ENCODE measurements around a stretch of chr2.

- PRO-cap, 10 experiments: no peak in any of the 10 experiments
These were observed 483 bp upstream of the COL6A3 start for GRCh38 chr2:237414447-237414846.

DNA sequence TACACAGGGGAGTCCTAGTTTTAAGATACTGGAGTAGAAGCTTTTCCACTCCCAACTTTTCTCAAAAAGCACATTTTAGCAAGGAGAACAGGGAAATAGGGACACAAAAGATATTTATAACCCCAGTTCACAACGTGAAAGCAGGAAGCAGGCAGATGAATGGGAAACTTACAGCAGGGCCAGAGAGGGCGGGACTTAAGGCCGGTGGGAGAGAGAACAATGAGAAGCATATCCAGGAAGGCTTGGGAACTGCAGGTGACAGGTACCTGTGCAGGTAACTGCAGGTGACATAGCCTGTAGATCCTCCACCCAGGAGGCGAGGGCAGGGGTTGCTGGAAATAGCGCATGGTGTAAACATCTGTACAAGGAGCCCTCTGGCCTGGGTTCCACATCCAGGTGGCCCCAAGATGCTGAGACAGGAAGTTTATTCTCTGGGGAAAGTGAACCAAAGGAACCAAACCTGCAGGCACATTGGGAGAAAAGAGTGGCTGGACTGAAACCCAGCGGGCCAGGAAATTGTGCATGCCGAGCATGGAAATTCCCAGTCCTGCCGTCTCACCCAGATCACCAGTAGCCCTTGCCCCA is 24.2 kb upstream of the COL6A3 start:
- PRO-cap, 10 experiments: peak in 2 of 10 experiments; most common plus-strand start position 235 of the sequence (in 2); most common minus-strand start position 161 of the sequence (in 2)

GRCh38 chr2:237471484-237471927 is 15.5 kb upstream of the MLPH start:
- PRO-cap, 10 experiments: peak in 1 of 10 experiments; most common plus-strand start chr2:237471785 (in 1)

DNA sequence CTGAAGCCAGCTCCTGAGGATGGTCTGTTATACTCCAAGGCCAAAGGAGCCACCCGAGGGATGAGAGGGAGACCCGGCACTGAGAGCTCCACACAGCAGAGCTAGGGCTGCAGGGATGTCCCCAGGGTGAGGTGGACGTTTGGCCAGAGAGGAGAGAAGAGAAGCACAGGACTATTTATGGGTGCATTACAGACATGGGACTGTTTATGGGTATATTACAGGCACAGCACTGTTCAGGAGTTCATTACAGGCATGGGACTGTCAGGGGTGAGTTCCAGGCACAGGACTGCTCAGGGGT is 15.2 kb upstream of the MLPH start:
- PRO-cap, 10 experiments: no peak in any of the 10 experiments

GRCh38 chr2:237474614-237475197 is 12.3 kb upstream of the MLPH start:
- PRO-cap, 10 experiments: peak in 4 of 10 experiments; most common plus-strand start chr2:237475015 (in 3); most common minus-strand start chr2:237475074 (in 1)

DNA sequence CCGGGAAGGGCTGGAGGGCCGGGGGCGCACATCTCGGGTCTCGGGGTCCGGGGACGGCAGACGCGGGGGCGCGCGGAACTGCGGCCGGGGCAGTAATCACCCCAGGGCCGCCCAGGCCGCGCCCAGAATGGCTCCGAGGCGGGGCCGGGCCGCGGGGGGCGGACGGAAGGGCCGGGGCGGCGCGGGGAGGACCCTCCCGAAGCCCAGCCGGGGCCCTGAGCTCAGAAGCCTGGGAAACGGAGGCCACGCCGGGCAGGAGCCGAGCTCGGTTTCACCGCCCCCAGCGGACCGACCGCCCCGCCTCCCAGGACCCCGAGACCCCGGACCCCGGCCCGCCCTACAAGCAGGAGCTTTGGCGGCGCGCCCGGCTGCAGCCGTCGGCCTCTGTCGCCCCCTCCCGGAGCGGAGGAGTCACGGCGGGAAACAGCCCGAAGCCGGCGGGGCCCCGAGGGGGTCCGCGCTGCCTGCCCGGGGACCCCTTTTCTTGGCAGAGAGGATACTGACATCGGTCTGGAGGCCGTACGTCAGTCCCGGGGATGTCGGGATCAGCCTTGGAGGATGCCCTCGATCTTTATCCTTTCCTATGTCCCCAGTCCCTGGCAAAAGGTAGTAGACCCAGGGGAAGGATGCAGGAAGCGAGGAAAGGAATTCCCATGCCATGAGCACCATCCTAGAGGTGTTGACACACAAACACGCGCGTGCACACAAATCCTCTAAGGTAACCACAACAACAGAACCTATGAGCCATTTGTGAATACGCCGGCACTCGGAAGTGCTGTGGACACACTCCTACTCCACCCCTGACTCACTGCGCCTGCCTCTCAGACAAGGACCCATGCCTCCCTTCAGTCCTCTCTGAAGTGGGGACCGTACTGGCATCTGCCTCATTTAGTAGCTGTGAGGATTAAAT is 11.6 kb upstream of the MLPH start:
- PRO-cap, 10 experiments: peak in 9 of 10 experiments; most common plus-strand start position 224 of the sequence (in 5); most common minus-strand start position 129 of the sequence (in 7)

DNA sequence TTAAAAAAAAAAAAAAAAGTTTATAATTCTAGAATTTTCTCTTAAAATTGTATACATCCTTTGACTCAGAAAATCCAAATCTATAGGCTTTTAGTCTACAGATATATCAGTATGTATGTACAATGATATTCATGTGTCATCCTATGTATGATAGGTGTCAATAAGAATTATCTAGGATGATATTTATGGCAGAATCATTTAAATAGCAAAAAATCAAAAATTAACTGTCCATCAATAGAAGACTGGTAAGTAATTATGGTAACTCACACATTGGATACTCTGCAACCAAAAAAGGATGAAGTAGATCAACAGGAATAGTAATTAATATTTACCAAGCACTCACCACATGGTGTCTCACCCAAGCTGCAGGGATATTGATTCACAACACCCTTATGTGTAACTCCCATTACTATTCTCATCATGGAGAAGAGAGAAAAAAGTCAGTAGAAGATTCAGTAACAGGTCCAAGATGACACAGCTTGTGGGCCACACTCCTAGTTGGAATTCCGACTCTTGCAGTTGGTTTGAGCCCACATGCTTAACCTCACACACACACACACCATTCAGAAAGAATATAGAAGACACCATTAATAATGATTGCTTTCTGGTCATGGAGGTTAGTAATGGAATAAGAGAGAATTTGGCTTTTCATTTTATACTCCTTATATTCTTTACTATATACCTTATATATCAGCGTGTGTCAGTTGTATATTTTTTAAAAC is 1.8 kb upstream of the MLPH start:
- PRO-cap, 10 experiments: peak in 7 of 10 experiments; most common plus-strand start position 446 of the sequence (in 4); most common minus-strand start position 293 of the sequence (in 4)

- PRO-cap, 10 experiments: peak in 6 of 10 experiments; most common plus-strand start chr2:237489720 (in 4); most common minus-strand start chr2:237489569 (in 3)
These were observed 2.5 kb downstream of the MLPH start for GRCh38 chr2:237489311-237490155.

GRCh38 chr2:237539769-237540217 is 26.6 kb upstream of the PRLH start:
- PRO-cap, 10 experiments: peak in 1 of 10 experiments; most common plus-strand start chr2:237539970 (in 1)

- PRO-cap, 10 experiments: peak in 3 of 10 experiments; most common plus-strand start chr2:237542508 (in 2)
These were observed 24.1 kb upstream of the PRLH start for GRCh38 chr2:237542279-237542601.

DNA sequence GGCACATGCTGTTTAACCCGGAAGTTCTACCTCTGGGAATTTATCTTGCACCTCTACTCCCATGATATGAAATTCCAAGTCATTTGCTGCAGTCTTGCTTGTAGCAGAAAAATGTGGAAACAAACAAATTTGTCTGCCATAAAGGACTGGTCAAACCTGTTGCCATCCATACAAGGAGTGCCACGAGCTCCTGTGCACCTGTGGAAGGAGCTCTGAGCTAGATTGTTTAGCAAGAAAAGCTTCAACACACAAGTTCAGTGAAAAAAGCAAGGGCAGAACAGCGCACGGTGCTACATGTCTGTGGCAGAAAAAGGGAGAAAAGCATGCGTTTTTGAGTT is 33.1 kb downstream of the LRRFIP1 start:
- PRO-cap, 10 experiments: peak in 3 of 10 experiments; most common plus-strand start position 252 of the sequence (in 3)

GRCh38 chr2:237664126-237664644 is 36.8 kb downstream of the LRRFIP1 start:
- PRO-cap, 10 experiments: no peak in any of the 10 experiments

- PRO-cap, 10 experiments: peak in 1 of 10 experiments; most common plus-strand start chr2:237670967 (in 1); most common minus-strand start chr2:237670780 (in 1)
These were observed 43.2 kb downstream of the LRRFIP1 start for GRCh38 chr2:237670431-237671208.

GRCh38 chr2:237691989-237692658 is 64.7 kb downstream of the LRRFIP1 start:
- PRO-cap, 10 experiments: peak in 10 of 10 experiments; most common plus-strand start chr2:237692224 (in 7); most common minus-strand start chr2:237692499 (in 3)

GRCh38 chr2:237736069-237737223 is 62.1 kb upstream of the RBM44 start:
- PRO-cap, 10 experiments: no peak in any of the 10 experiments

DNA sequence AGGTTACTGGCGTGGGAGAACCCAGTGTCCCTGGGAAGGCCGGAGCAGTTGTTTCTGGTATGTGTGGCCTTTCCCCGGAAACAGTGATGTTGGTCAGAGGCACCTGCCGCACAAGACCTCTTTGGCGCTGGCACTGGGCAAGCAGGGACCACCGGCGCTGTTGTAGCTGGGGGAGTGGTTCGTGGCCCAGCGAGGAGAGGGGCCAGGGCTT is 1.1 kb downstream of the RAMP1 start:
- PRO-cap, 10 experiments: peak in 1 of 10 experiments; most common minus-strand start position 88 of the sequence (in 1)

GRCh38 chr2:237922422-237923312 is 44.1 kb upstream of the UBE2F start:
- PRO-cap, 10 experiments: no peak in any of the 10 experiments

DNA sequence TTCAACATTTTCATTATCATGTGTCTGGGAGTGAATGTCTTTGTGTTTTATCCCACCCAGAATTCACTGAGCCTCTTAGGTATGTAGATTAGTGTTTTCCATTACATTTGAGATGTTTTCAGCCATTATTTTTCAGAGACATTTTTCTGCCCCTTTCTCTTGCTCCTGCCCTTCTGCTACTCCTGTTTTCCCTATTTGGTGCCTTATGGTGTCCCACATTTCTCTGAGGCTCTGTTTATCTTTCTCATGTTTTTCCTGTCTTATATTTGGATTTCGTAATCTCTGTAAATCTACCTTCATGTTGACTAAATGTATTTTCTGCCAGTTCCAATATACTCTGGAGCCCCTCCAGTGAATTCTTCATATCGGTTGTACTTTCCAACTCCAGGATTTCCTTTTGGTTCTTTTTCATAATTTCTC is 18.9 kb downstream of the SCLY start:
- PRO-cap, 10 experiments: no peak in any of the 10 experiments

- PRO-cap, 10 experiments: peak in 1 of 10 experiments; most common minus-strand start chr2:238159271 (in 1)
These were observed 384 bp downstream of the ERFE start for GRCh38 chr2:238159093-238159615.

DNA sequence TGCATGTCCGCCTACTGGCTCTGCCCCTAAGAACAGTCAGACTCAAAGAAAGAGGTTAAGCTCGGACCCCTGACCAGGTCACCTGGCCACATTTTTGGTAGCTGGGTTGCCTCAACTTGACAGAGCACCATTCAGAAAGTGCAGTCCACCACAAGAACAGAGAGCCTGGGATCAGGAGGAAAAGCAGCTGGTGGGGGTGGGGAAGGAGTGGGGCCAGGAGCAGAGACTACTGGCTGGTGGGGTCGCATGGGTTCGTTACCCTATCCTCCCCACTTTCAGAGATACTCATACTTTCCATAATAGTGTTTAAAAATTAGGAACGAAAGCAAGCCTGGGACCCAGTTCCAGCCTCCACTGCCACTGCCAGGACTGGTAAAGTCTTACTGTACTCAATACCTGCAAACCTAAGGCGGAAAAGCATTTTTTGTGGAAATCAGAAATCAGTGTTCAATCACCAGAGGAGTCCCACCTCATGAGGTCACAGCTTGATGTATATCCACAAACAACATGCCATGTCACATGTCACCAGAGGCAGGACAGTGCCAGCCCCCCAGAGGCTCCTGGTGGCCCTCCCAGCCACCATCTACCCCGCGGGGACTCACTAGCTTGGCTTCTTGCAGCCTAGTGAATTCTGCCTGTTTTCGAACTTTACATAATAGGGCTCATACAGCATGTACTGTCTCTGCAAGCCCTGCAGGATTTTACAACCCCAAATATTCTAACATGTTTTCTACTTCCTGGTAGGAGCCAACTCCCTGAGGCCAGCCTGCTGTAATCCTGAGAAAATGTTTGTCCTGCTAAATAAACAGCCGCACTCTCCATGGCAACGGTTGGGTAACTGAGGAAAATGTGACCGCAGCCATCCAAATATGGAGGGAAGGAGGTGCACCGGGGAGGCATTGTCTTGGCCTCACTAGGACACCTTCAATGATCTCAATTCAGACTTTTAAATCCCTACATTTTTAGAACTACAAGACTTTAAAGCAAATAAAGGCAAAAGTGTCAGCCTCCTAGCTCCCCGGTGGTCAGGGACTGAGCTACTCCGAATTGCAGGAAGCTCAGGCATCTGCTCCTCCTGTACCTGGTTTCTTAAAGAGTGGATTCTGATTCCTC is 2.9 kb downstream of the PER2 start:
- PRO-cap, 10 experiments: peak in 9 of 10 experiments; most common plus-strand start position 866 of the sequence (in 9); most common minus-strand start position 703 of the sequence (in 3)

All from Metastatic Breast Carcinoma in the Brain (tissue), 10 donors.